M059J (cell line): ENCODE data around the genes SLC48A1, VDR, CCDC184, ZNF641, ANP32D and OR5BS1P.

GRCh38 chr12:47085083-47085550 is 5.4 kb upstream of the AMIGO2 start:
- RAMPAGE, long total RNA, result no peak

DNA sequence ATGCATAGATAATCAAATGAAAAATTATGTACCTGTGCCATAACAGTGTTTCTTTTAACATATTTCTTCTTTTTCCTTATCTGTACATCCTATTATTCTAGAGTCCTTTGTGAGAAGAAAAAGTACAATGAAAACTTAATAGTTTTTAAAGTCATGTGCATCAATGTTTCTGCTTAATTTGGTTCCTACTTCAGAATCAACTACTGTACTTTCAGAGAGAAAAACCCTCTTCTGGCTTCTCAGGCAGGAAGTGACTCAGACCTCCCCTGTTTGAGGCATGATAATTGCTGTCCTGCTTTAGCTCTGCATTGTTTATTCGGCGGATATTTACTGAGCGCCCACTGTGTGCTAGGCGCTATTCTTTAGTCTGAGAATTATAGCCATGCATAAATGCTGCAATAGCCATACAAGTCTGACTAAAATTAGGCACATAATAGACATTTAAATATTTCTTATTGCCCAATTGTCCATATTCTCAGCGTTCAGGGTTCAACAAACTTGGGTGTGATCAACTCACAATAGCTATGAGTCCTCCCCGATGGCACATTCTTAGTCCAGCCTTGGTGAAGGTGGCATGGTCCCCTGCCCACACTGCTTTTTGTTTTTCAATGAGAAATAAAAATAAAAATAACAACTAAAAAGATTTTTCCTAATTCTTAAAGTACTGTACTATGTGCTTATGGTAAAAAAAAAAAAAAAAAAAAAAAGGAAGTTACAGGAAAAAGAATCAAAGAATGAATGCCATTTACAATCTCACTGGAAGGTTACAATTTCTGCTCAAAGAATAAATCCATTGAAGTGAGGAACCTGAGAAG is 6.1 kb upstream of the AMIGO2 start:
- RAMPAGE, long total RNA, result no peak

- RAMPAGE, long total RNA, result no peak
Measured at GRCh38 chr12:47209544-47209907, 129.8 kb upstream of the AMIGO2 start.

- RAMPAGE, long total RNA, result no peak
Measured at GRCh38 chr12:47276597-47277330, 197.0 kb upstream of the AMIGO2 start.

GRCh38 chr12:47383900-47384311 is 304.1 kb upstream of the AMIGO2 start:
- RAMPAGE, long total RNA, result no peak

GRCh38 chr12:47393006-47393287 is 312.9 kb downstream of the RPAP3 start:
- RAMPAGE, long total RNA, result no peak

DNA sequence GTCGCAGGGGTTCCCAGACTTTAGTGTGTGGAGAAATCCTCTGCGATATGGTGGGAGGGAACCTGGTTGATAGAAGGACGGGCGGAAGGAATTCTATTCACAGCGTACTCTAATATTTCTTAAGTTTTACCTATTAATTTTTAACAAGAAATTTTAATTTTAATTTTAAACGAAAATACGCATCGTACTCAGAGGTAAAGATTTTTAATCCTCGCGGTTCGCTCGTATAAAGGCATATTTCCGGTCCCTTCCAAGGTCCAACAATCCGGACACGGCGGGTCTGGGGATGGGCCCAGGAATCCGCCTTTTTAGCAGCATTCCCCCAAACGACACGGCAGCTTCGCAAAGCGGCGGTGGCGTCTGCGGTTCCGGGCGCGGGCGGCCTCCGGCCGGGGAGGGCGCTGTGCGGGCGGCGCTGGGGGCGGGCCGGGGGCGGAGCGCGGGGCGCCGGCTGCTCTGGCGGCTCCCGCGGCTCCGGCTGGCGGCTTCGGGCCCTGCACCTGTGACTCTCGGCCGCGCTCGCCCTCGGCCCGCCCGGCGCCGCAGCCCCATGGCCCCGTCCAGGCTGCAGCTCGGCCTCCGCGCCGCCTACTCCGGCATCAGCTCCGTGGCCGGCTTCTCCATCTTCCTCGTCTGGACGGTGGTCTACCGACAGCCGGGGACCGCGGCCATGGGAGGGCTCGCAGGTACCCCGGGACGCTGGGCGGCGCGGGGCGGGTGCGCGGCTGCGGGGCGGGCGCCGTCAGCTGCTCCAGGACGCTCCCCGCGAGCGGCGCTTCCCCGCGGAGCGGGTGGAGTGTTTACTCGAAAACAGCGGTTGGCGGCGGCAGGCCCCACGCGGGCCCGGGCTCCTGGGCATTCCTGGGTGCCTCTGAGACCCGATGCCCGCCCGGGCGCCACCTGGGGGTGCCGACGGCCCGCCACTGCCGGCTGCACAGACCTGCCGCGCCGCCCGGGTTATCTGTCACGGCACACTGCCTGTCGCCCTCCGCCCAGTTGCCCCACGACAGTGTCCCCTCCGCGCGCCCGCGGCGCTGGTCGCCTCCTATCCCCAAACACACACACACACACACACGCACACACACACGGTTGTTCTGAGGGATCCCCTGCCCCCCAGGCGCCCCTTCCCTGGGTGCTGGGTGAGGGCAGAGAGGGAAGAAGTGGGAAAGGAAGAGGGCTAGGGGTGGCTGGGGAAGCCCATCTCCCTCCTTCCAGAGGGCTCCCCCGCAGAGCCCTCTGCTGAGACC is at the start of gene SLC48A1:
Gene SLC48A1, plus strand, starts transcription at position 484 of the 1,247 bp plus-strand sequence.
- RAMPAGE, long total RNA, result no peak

DNA sequence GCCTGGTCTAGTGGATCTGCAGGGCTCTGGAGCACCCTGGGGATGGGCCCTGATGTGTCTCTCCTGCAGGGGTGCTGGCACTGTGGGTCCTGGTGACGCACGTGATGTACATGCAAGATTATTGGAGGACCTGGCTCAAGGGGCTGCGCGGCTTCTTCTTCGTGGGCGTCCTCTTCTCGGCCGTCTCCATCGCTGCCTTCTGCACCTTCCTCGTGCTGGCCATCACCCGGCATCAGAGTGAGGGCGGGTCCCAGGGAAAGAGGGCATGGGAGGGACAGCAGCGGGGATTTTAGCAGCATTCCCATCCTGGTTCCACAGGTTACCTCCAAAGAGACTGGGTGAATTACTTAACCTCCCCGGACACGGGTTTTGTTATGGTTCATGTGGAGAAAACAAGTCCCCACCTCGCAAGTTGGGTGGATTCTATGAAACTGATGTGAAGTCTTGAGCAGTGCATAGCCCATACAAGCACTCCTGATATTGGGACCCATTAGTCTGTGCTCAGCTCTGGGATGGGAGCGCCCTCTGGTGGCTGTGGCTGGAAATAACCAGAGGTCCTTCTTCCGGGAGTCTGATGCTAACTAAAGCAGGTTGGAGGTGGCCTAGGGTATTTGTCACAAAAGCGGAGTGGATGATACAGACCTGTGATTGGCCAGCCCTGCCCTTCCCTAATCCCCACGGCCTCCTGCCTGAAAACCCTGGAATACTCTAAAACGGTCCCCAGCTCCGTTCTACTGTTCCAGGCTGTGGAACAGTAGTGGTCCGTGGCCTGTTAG is 6.1 kb downstream of the SLC48A1 start:
- RAMPAGE, long total RNA, result no peak

- RAMPAGE, long total RNA, result no peak
Measured at GRCh38 chr12:47795177-47796026, 22.4 kb downstream of the SLC48A1 start.

GRCh38 chr12:47798399-47799224 is 21.1 kb downstream of the HDAC7 start:
- RAMPAGE, long total RNA, result no peak

DNA sequence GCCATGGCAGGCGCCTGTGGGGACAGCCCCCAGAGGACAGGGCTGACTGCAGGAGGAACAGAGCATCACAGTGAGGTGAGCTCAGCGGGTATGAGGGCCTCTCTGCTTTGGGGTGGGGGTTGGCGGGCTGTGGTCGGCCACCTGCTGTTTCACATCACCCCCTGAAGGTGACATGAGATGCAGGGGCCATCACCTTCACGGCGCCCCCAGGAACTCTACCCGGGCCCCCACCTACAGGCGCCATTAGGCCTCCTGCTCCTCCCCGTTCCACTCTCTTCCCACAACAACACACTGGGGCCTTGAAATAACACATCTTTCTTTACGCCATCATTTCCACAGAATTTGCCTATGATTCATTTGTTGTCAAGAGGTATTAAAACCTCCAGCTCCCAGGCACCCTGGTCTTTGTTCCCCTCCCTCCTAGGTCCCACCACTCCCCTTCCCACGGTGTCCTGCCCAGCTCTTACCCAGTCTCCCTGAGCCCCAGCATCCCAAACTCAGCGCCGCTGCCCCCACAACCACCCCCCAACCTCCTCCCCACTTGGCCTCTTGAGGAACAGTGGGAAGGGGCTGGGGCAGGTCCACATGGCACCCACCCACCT is 12.7 kb upstream of the HDAC7 start:
- RAMPAGE, long total RNA, result no peak

DNA sequence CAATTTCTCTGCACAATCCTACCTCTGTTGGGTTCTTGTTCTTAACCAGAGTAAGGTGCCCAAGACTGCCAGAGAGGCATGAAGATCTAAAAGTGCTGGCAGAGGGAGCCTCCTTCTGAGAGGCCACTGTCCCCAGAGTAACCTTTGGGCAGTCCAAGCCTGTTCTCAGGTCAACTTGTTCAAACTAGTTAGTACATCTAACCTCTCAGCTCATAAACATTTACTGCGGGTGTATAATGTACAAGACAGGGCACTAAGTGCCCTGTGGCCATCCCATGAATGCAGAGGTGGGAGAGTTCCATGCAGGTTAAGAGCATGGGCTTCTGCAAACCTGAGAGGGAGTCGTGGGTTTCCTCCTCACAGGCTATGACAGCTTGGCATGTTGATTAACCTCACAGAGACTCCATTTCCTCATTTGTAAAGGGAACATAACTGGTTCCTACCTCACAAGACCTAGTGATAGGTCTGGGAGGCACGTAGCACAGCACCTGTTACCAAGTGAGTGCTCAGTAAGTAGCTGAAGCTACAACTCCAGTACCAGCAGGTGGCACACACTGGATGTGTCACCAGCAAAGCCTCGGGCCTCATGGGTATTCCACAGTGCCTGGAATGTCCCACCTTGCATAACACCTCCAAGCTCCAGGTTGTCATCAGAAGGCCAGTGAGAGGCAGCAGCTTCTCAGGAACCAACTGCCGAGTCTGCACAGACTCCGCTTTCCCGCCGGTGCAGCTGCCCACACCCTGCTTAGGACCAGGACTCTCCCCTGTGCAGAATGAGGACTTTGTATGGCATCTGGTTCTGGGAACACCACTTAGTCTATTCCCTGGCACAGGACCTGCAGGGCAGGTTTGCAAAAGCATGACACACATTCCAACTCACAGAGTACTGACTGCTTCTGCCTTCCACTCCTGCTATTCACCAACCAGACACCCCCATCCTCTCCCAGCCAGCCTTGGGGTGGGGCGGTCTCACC is 4.4 kb downstream of the VDR start:
- RAMPAGE, long total RNA, result no peak

- RAMPAGE, long total RNA, result no peak
Measured at GRCh38 chr12:47904456-47905260, at the start of gene VDR. Gene VDR (minus strand): TSS chr12:47904994.

DNA sequence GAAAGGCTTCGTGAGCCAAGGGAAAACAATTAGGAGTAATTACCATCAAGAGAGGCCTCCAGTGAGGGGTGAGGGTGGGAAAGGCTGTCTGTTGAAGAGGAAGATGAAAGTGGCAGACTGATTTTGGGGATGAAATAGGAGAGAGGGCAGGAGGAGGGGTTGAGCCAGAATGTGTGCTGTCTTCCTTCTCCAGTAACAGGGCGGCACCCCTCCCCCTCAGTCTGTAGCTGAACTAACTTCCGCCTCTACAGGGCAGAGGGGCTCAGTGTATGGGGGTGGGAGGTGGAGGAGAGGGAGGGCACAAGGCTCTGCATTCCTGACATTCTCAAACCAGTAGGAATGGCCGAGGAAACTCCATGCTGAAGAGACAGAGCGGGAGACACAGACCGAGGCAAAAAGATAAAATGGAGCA is 33.1 kb upstream of the COL2A1 start:
- RAMPAGE, long total RNA, result no peak

GRCh38 chr12:48105128-48105755 is 637 bp downstream of the SENP1 start:
- RAMPAGE, long total RNA, result no peak

- RAMPAGE, long total RNA, result no peak
Measured at GRCh38 chr12:48106464-48106640, 473 bp upstream of the SENP1 start.

- RAMPAGE, long total RNA, result no peak
Measured at GRCh38 chr12:48183393-48184280, at the start of gene CCDC184. Gene CCDC184 (plus strand): TSS chr12:48183644.

DNA sequence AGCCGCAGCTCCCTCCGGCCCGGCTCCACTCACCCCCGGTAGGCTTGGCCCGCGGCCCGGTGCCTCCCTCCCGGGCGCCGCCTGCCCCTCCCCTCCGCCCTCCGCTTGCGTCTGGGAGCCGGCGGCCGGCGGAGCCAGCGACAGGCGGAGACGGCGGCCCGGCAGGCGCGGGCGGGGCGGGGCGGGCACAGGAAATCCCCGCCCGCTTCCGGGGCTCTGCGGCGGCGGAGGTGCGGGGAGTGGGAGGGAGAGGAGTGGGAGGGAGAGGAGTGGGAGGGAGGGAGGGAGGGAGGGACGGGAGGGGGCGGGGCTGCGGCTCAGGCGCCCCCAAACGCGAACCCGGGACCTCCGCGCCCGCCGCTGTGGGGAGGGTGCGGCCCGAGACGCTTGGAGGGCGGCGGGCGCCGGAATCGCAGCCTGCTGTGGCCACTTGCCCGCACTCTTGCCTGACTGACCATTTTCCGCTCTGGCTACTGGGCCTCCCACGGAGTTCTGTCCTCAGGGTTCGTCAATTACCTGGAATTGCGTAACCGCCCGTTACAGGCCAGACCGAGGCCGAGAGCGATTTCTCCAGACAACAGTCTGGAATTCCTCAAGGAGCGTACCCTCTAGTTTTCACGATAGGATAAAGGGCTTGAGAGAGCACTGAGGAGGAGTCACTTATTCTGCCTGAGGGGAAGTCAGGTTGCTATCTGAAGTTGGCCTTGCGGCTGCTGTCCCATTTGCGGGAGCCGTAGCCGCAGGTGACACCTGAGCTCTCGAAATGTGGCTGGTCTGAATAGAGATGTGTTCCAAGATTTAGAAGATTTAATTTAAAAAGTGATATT is at the start of gene ZNF641:
Gene ZNF641, minus strand, starts transcription at position 167 of the 827 bp plus-strand sequence.
- RAMPAGE, long total RNA, result no peak

DNA sequence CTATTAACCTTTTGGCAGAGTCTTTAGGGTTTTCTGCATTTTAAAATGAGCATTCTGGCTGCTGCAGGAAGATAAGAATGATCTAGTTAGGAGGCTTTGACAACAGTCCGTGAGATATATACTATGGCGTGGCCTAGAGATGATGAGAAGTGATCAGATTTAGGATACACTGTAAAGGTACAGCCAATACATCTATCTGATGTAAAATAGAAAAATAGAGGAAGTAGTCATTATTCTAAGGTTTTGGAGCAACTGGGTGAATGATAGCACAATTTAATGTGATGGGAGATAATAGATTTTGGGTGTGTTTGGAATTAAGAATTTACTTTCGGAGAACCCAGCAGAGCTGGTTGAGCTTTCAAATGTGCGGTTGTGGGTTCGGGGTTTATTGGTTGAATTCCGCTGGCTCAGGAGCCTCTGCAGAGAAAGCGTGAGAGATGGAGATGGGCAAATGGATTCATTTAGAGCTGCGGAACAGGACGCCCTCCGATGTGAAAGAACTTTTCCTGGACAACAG is at the start of gene ANP32D:
Gene ANP32D, plus strand, starts transcription at position 332 of the 517 bp plus-strand sequence.
- RAMPAGE, long total RNA, result no peak

- RAMPAGE, long total RNA, result no peak
Measured at GRCh38 chr12:48559467-48560113, at the start of gene OR5BS1P. Gene OR5BS1P (plus strand): TSS chr12:48559882.